ENCODE measurements around the genes MAGEB6B and MAGEB5.

- PRO-cap = no peak
Observed at GRCh38 chrX:23682036-23682619, 14.8 kb downstream of the PRDX4 start.

- PRO-cap = no peak
Observed at GRCh38 chrX:23732743-23733193, 10.3 kb downstream of the ACOT9 start.

DNA sequence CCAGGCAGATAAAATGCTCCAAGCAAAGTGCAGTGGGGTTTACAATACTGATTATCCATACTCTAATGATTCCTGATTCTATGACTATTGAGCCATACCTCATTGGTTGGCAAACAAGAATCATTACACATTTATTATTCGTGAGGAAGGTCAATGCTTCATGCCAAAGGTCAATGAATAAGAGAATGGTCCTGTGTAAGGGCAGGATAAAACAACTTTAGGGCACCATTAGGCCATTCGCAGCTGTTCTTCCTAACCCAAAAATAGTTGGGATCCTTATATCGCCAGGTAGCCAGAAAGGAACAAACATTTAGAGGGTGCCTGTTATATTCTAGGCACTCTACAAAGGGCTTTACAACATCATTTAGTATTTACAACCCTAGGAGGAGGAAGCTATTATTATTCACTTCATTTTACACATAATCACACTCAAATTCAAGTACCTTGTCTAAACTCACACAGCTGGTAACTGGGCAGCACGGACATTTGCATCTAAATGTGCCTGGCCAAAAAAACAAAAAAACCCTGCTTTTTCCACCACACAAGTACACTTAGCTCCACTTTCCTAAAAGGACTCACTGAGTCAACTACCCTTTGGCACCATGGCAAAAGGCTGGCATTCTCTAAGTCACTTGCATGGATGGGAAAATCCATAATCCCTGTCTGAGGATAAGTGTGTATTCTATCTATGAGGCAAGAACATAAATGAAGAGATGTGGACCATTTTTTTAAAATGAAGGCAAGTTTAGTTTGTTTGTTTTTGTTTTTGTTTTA, 18.4 kb upstream of the SAT1 start:
- PRO-cap = no peak

DNA sequence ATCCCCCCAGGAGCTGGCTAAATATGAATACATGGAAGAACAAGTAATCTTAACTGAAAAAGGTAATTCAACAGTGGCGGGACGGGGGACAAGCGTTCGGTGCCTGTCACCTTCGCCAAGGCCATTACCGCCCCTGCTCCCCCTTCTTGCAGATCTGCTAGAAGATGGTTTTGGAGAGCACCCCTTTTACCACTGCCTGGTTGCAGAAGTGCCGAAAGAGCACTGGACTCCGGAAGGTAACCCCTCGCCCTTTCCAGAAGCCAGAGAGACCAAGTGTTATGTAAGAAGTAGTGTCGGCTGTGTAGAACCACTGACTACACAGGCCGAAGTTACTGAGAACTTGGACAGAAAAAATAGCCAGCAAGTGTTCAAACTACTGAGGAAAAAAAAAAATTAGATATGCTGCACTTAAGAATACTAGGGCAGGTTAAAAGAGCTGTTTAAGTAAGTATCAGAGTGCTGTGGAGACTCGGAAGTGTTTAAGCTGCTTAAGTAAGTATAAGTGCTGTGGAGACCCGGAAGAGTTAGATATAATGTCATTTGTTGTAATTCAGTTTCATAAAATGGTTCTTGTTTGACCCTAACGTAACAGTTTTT, 773 bp downstream of the SAT1 start:
- PRO-cap = no peak

GRCh38 chrX:23784245-23785299, 1.6 kb downstream of the SAT1 start:
- PRO-cap = no peak

DNA sequence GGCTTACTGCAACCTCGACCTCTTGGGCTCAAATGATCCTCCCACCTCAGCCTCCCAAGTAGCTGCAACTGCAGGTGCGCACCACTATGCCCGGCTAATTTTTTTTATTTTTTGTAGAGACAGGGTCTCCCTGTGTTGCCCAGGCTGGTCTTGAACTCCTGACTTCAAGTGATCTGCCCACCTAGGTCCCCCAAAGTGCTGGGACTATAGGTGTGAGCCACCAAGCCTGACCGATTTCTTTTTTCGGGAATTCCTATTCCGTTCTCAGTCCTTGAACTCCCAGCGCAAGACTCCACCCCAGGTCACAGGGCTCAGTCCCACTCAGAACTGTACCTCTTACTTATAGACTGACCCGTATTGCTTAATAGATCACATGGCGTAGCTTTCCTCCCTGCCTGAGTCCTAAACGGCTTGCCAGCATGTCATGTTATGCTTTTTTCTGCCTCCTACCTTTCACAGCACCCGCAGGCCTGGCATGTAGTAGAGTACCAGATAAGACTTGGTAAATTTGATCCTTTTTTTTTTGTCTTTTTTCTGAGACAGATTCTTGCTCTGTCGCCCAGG, 22.3 kb downstream of the SAT1 start:
- PRO-cap = no peak

DNA sequence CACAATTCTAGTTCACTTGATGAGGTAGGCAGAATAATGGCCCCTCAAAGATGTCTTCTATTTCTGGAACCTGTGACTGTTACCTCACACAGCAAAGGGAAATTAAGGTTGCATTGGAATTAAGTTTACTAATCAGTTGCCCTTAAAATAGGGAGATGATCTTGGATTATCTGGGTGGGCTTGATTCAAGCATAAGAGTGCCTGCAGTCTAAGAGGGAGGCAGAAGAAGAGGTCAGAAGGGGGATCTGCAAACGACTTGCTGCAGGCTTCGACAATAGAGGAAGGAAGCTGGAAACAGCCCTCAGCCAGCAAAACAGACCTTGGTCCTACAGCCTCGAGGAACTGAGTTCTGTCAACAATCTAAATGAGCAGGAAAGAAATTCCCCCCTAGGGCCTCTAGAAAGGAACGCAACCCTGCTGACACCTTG, 61.3 kb downstream of the SAT1 start:
- PRO-cap = no peak

DNA sequence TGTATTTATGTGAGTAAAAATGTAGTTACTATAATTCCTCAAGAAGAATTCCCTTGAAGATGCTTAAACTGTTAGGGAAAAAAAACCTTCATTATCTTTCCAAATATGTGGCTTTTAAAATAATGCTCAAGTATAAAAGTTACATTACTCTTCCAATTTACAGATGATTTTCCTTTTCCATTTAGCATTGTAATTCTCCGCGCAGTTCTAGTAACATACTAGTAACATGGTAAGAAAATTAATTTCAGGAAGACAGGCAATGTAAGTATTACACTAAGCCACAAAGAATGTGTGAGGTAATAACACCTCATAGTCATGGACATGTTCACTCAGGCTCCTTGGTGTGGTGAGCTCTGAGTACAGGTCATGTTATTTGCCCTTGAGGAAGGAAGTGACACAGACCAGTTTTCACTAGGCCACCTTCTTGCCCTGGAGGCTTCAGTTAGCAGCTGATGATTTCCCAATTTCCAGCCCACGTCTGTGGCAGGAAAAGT, 6.8 kb downstream of the APOO start:
- PRO-cap = no peak

DNA sequence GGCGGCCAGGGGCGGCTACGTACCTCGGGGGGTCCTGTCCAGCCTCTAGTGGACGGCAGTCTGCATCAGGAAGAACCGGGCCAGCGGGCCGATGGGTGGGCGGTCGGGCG, 2.3 kb downstream of the KLHL15 start:
- PRO-cap = bidirectional peak, plus-strand start at position 58 of the sequence, minus-strand start at position 64 of the sequence

GRCh38 chrX:24061877-24062635, 7.3 kb downstream of the EIF2S3 start:
- PRO-cap = no peak

GRCh38 chrX:24181970-24183107, 32.8 kb downstream of the ZFX start:
- PRO-cap = no peak

- PRO-cap = no peak
Observed at GRCh38 chrX:24426381-24426731, 38.7 kb upstream of the PDK3 start.

- PRO-cap = no peak
Observed at GRCh38 chrX:24464502-24464960, 555 bp upstream of the PDK3 start.

GRCh38 chrX:24880665-24881137, 135.1 kb downstream of the ARX start:
- PRO-cap = no peak

- PRO-cap = no peak
Observed at GRCh38 chrX:25011082-25011650, 4.6 kb downstream of the ARX start.

- PRO-cap = no peak
Observed at GRCh38 chrX:25352213-25352472, 336.4 kb upstream of the ARX start.

DNA sequence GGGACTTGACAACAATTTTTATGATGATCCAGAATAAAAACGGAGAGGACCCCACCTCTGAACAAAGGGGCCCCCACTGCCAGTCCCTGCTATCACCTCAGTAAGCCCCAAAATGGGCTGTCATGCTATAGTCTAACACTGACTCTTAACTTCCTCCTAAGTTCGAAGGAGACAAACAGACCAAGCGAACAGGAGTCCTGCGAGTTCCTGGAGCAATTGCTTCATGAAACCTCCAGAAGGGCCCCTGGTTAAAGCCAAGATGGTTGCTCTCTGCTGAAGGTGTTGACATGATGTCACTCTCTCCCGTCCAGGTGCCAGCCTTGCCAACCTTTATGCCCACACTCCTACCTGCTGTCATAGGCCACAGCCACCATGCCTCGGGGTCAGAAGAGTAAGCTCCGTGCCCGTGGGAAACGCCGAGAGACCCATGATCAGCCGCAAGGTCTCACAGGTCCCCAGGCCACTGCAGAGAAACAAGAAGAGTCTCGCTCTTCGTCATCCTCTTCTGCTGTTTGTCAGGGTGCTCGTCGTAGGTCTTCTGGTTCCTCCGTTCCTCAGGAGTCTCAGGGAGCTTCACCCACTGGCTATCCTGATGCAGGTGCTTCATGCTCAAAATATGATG, at the start of gene MAGEB6B:
MAGEB6B (plus strand) TSS at position 373 of the 622 bp plus-strand sequence.
- PRO-cap = no peak

DNA sequence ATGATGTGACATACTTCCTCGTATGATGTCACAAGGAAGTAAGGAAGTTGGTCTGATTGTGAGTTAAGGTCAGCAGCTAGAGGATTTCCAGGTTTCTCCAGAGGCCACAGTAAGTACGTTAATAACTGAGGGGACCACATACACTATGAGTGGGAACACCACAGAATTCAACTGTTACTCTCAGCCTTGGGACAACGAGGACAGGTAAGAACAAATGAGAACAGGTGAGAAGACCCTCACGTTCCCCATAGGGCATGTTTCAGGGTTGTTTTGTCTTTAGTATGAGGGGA, at the start of gene MAGEB5:
MAGEB5 (plus strand) TSS at position 175 of the 290 bp plus-strand sequence.
- PRO-cap = no peak

DNA sequence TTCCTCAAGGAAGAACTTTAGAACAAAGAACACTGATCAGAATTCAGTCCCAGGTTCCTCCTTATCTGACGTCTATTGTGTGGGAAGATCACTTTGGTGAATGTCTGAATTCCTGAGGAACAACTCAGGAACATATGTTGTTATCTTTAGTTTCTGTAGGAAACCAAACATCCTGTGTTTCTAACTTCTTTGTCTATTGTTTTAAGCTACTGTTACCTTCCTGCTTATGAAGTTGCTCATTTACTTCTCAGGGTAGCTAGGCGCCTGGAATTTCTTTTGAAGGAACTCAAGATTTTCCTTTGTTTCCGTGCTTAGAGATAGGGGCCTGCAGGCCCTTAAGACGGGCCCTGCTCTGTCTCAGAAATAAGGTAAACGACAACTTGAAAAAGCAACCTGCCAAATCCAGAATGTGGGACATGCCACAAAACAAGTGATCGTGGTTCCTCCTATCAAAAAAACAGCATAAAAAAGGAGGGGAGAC, 46.2 kb downstream of the MAGEB5 start:
- PRO-cap = no peak

DNA sequence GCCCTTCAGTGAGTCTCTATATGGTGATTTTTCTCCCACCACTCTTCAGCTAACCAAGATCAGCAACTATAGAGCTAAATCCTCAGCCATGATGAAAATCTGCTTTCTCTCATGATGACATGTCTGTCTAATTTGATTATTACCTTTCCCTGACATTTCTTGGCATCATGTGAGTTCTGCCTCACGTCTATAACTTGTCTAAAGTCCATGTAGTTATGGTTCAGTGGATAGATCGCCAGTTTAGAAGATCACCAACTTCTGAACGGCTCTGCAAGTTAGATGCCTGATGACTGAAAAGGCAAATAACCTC, 14.9 kb upstream of the DCAF8L1 start:
- PRO-cap = no peak

Data from progenitor cell of endocrine pancreas (in vitro differentiated cells).